Measurements from ENCODE around the gene CCDC32.

- PRO-cap: no peak
- RAMPAGE, long total RNA: no peak
- RRBS: 80% methylated on average over 1 of the region's 26 CpGs
Observed at GRCh38 chr15:40486201-40486709, 15.5 kb downstream of the CHST14 start.

- PRO-cap: no peak
- RAMPAGE, long total RNA: no peak
- RRBS: 64% methylated on average over 1 of the region's 43 CpGs
Observed at GRCh38 chr15:40489424-40490295, 18.9 kb downstream of the CHST14 start.

- PRO-cap: no peak
- RAMPAGE, long total RNA: no peak
- RRBS: under 1% methylated on average over 15 of the region's 49 CpGs
Observed at GRCh38 chr15:40564222-40565427, at the start of gene CCDC32. Gene CCDC32, minus strand, starts transcription at chr15:40565042.

- PRO-cap: no peak
- RAMPAGE, long total RNA: no peak
- RRBS: no CpG with 5 or more reads among the region's 5 CpGs
Observed at GRCh38 chr15:40676217-40676465, 18.8 kb upstream of the RAD51 start.

DNA sequence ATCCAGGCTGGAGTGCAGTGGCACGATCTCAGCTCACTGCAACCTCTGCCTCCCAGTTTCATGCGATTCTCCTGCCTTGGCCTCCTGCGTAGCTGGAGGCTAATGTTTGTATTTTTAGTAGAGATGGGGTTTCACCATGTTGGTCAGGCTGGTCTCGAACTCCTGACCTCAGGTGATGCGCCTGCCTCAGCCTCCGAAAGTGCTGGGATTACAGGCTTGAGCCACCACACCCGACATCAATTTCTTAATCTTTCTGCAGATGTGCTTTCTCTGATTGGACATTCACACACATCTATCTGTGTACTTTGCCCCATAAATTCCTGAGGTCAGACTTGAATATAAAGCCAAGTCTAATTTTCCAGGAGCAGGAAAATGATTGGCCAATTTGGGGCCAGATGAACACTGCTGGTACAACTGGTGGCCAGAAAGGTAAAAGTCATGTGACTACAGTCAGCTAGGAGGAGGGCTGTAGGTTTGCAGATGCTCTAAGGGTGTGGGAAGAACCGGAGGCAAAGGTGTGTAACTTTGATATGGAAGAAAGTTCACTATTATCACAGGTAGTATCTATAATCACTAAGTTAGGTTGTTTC lies 3.3 kb upstream of the RAD51 start:
- PRO-cap: no peak
- RAMPAGE, long total RNA: no peak
- RRBS: no CpG with 5 or more reads among the region's 8 CpGs

DNA sequence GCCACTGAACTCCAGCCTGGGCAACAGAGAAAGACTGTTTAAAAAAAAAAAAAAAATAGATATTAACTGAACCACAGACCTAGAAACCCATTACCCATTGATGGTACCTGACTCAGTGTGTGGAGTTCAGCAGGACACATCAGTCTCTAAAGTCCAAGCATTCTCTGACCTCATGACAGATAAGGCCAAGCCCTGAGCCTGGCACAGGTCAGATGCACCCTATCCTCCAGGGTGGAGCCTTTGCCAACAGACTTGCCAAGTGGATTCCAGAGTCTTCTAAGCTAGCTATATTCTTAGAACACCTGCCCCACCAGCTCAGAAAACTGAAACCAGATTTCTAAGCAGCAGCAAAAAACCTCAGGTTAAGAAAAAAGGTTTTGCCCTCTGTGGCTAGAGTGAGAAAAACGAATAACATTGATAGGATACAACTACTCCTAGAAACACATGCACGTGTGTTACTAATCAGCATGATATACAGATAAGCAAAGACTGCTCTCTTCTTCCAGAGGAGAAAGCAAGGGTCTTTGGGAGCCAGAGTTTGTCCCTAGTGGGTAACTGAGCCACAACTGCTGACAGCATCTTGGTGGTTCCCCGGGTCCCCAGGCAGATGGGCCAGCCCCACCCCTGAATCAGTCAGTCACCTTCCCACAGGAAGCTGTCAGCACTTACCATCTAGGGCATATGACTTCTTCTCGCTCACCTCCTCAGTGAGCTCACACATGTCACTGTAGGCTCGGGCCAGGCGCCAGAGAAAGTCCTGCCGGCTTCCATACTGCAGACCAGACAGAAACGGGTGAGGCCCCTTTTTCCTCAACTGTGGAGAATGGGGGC lies 11.5 kb downstream of the RMDN3 start:
- PRO-cap: no peak
- RAMPAGE, long total RNA: no peak
- RRBS: no CpG with 5 or more reads among the region's 8 CpGs

DNA sequence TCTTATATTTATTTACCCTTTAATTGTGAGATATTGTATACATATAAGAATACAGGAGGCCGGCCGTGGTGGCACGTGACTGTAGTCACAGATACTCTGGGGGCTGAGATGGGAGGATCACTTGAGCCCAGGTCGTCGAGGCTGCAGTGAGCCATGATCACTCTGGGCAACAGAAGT lies 772 bp upstream of the RMDN3 start:
- PRO-cap: no peak
- RAMPAGE, long total RNA: no peak
- RRBS: no CpG with 5 or more reads among the region's 5 CpGs

DNA sequence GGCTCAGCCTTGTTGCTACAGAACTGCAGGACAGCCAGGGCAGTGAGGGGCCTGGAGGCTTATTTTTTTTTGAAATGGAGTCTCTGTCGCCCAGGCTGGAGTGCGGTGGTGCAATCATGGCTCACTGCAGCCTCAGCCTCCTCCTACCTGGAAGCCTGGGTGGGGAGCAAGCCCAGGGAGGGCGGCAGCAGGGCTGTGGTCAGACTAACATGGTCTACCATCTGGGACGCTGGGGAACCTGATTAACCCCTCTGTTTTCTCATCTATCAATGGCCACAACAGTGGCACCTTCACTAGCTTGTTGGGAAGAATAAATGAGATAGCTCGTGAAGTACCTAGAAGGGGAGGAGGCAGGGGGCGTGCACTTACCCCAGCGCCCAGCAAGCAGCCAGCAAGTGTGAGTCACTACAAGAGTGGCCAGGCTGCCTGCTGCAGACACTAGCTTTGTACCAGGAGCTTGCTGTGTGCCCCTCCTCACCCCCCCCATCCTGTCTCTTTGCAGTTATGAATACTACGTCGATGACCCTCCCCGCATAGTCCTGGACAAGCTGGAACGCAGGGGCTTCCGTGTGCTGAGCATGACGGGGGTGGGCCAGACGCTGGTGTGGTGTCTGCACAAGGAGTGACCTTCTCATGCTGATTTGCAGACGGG lies 2.9 kb upstream of the C15orf62 start:
- PRO-cap: no peak
- RAMPAGE, long total RNA: no peak
- RRBS: no CpG with 5 or more reads among the region's 15 CpGs

DNA sequence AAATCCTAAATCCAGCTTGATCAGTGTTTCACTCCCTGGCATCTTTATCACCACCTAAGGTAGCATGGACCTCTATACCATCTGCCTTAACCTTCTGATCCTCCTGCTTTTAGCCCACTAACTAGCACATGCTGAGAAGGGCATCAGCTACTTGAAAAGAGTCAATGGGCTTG lies 309 bp upstream of the ZFYVE19 start:
- PRO-cap: no peak
- RAMPAGE, long total RNA: no peak

GRCh38 chr15:40857607-40858096 lies 13.8 kb downstream of the SPINT1 start:
- PRO-cap: no peak
- RAMPAGE, long total RNA: no peak
- RRBS: no CpG with 5 or more reads among the region's 8 CpGs

- PRO-cap: no peak
- RAMPAGE, long total RNA: no peak
- RRBS: no CpG with 5 or more reads among the region's 2 CpGs
Observed at GRCh38 chr15:41443323-41443660, 26.4 kb downstream of the RTF1 start.

DNA sequence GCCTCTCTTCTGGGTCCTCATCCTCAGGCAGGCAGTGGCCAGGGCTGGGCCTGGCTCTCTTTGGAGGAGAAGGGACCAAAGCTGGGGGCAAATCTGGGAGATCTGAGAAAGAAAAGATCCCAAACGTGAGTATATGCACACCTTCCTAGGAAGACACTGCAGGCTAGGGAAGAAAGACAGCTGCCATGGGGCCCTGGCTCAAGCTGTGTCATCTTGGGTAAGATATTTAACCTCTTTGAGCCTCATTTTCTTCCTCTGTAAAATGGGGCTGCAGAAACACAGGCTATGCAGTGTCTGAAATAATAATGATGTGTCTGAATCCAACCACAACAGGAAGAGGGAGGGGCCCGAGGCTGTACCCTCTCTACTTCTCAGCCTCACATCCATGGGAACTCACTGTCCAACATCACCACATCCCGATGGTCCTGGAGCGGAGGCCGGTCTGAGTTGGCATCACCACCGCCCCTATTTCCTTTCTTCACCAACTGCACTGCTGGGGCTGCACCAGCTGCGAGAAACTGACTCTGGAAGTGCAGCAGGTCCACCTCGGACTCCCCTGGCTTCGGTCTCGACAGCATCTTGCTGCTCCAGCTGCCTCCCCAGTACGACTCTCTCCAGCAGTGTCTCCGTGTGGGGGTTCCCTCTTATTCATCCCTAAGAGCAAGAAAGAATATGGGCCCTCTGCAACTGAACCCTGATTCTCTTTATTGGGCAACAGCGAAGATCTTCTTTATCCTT lies 7.3 kb downstream of the RPAP1 start:
- PRO-cap: no peak
- RAMPAGE, long total RNA: no peak
- RRBS: no CpG with 5 or more reads among the region's 13 CpGs

DNA sequence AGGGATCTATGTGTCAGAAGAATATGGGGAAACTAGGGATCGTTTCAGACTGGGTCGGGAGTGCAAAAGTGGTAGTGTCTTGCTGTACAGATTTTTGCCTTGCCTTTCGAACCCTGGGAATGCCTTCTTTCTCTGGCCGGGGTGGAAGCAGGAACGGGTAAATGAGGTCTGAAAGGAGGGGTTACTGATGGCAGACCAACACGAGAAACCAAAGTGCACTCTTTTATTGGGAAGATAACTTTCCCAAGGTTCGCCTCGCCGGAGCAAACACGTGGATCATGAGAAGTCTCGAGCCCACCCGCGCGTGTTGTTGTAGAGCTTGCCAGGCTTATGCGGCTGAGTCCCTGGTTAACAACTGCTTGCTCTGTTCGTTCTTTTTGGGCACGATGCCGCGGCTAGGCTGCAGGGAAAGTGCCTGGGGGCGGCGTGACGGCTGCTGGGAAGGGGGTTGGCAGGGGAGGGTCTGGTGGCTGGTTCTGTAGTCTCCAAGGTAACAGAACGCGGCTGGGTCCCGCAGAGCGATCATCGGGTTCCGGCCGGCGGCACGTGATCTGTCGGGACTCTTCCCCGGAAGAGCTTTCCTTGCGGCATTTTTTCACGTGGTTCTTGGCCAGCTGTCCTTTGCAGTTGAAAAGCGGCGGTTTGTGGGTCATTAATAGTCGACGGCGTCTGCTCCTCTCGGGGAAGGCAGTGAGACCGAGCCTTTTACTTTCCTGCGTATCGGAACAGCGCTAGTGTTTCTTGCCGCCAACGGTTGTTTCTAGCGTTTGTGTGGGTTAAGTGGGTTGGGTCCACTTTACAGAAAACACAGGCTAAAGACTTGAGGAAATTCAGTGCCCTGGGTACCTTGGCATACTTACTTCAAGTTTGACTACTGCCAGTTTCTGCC lies 102.6 kb downstream of the TYRO3 start:
- PRO-cap: bidirectional peak, plus-strand start at position 659 of the sequence, minus-strand start at position 553 of the sequence
- RAMPAGE, long total RNA: no peak
- RRBS: 0% methylated on average over 5 of the region's 48 CpGs

DNA sequence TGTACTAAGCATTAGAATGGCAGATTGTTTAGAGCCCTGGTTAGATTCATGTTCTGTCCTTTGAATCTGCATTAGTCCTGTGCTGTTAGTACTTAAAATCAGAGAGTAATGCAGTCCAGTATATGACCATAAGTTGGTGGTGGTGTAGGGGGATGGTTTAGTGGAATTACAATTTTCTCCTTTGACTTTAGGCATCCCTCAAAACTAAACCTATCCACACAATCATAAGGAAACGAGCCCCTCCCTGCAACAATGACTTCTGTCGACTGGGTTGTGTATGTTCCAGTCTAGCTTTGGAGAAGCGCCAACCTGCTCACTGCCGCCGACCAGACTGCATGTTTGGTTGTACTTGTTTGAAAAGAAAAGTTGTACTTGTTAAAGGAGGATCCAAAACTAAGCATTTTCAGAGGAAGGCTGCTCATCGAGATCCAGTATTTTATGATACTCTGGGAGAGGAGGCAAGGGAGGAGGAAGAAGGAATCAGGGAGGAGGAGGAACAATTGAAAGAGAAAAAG lies 61.3 kb upstream of the MAPKBP1 start:
- PRO-cap: no peak
- RAMPAGE, long total RNA: no peak
- RRBS: no CpG with 5 or more reads among the region's 6 CpGs

- PRO-cap: no peak
- RAMPAGE, long total RNA: no peak
- RRBS: no CpG with 5 or more reads among the region's 3 CpGs
Observed at GRCh38 chr15:41727185-41727625, 47.1 kb upstream of the MAPKBP1 start.

DNA sequence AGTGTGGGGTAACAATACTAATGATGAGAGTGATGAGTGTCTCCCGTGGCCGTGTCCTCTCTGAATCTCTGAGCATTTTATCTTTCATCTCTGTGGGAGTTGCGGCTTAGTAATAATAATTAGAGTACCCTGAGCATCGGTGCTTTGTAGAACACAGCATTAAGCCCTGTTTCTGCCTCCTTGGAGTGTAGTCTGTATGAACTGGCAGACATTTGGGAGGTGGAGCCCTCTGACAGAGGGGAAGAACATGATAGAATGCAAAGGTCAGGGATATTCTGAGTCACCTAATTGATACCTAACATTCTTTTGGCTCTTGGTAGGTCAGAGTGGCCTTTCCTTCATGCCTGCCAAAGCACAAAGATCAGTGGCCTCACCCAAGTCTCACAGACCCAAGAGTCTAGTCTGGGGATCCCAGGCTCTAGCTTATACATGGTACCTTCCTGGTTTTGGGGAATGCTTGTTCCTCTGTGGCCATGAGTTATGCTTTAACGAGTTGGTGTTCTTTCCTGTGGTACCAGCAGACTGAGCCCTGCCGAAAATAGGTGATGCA lies 24.9 kb downstream of the MAPKBP1 start:
- PRO-cap: no peak
- RAMPAGE, long total RNA: no peak
- RRBS: no CpG with 5 or more reads among the region's 6 CpGs

DNA sequence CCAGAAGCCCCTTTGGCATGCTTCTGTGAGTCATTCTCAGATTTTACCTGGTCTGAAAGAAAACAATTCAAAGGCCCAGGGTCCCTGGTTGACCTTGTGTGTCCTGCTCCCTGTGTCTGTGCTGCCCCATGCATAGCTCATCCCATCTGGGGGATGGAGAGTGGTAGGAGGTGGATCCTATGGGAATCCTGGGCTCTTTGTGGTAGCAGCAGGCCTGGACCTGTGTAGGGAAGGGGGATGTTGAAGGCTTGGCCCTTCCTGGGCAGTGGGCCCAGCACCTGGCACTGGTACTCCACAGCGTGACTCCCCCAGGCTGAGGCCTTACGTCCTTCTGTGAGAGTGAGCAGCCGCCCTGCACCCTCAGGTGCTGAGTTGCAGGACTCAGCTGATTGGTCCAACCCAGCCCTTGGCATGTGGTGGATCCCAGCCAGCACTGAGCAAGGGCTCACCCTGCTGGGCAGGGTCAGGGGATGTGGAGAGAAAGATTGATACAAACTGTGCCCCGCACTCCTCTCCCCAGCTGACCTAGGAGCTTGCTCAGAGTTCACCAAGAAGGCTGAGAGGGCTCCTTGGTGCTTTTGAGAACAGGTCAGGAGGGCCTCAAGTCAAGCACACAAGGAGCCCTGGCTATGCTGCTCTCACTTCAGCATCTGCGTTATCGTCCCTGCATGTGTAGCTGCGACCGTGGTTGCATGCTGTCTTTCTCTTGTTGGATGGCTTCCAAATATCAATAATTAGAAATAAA lies 21.4 kb upstream of the JMJD7 start:
- PRO-cap: no peak
- RAMPAGE, long total RNA: no peak
- RRBS: no CpG with 5 or more reads among the region's 8 CpGs

- PRO-cap: no peak
- RAMPAGE, long total RNA: no peak
- RRBS: no CpG with 5 or more reads among the region's 11 CpGs
Observed at GRCh38 chr15:41914259-41914938, 20.5 kb upstream of the SPTBN5 start.

- PRO-cap: no peak
- RAMPAGE, long total RNA: no peak
- RRBS: no CpG with 5 or more reads among the region's 13 CpGs
Observed at GRCh38 chr15:41933639-41934538, 38.5 kb downstream of the EHD4 start.

- PRO-cap: no peak
- RAMPAGE, long total RNA: no peak
- RRBS: no CpG with 5 or more reads among the region's 18 CpGs
Observed at GRCh38 chr15:41944916-41945727, 27.2 kb downstream of the EHD4 start.